ENCODE data around the genes ACTRT2 and PRDM16.

- RRBS = no CpG with 5 or more reads among the region's 16 CpGs
Measured at GRCh38 chr1:2583262-2584148, 3.1 kb upstream of the PRXL2B start.

DNA sequence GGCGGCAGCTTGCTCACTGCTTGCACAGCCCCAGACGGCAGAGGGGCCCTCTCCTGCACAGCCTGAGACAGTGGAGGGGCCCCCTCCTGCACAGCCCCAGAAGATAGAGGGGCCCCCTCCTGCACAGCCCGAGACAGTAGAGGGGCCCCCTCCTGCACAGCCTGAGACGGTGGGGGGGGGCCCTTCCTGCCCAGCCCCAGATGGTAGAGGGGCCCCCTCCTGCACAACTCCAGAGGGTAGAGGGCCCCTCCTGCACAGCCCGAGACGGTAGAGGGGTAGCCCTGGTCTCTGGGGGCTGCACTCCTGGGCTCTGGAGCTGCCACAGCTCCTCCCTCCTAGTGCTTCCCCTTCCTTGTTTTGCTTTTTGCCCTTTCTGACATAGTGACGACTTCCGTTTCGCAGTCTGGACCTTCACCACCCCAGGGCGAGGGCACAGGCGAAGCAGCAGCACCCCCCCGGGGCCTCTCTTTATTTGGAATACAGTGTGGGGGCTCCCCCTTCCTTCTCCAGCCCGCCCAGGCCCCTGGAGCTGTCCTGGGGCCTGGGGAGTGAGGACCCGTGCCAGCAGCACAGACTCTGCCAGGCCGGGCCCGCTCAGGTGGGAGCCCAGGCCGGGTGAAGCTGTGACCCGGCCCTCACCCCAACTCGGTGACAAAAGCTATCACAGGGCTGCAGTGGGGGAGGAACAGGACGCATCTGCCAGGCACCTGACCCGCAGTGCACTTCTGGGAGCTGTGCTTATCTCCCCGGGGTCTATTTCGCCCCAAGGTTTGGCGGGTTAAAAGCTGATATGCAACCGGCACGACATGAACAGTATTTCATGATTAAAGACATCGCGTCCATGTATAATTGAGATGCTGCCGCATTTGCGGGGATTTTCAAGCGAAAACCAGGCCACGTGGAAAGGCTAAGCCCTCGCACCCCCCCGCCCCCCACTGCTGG lies 1.1 kb upstream of the PRXL2B start:
- RRBS = 0% methylated on average over 2 of the region's 34 CpGs

DNA sequence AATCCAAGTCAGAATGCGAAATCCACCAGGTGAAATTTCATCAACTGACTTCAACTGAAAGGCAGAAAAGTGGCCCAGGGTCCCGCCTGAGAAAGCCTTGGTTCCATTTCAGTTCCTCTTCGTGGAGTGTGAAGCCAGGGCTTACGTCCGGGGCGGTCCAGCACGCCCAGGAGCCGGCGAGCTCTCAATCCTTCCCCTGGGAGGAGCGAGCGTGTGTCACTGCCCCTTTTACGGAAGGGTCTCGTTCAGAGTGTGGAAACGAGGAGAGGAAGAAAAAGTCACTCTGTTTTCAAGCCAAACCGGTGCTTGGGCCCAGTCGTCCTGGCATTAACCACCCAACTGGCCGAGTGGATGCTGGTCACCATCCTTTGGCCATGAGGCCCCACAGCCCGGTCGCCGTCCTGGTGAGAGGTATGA lies 93.9 kb upstream of the ACTRT2 start:
- RRBS = 46% methylated on average over 3 of the region's 20 CpGs

- RRBS = 55% methylated on average over 4 of the region's 19 CpGs
Measured at GRCh38 chr1:3021186-3021950, at the start of gene ACTRT2. Gene ACTRT2, plus strand, starts transcription at chr1:3021467.

GRCh38 chr1:3068219-3069320 lies at the start of gene PRDM16:
Gene PRDM16, plus strand, starts transcription at chr1:3069203.
- RRBS = 5% methylated on average over 24 of the region's 127 CpGs

GRCh38 chr1:3069951-3070794 lies 1.2 kb downstream of the PRDM16 start:
- RRBS = 12% methylated on average over 71 of the region's 124 CpGs

- RRBS = 40% methylated on average over 29 of the region's 60 CpGs
Measured at GRCh38 chr1:3070795-3071265, 1.8 kb downstream of the PRDM16 start.

- RRBS = no CpG with 5 or more reads among the region's 56 CpGs
Measured at GRCh38 chr1:3113636-3114508, 44.9 kb downstream of the PRDM16 start.

- RRBS = 85% methylated on average over 4 of the region's 30 CpGs
Measured at GRCh38 chr1:3275391-3276107, 178.9 kb upstream of the ARHGEF16 start.

DNA sequence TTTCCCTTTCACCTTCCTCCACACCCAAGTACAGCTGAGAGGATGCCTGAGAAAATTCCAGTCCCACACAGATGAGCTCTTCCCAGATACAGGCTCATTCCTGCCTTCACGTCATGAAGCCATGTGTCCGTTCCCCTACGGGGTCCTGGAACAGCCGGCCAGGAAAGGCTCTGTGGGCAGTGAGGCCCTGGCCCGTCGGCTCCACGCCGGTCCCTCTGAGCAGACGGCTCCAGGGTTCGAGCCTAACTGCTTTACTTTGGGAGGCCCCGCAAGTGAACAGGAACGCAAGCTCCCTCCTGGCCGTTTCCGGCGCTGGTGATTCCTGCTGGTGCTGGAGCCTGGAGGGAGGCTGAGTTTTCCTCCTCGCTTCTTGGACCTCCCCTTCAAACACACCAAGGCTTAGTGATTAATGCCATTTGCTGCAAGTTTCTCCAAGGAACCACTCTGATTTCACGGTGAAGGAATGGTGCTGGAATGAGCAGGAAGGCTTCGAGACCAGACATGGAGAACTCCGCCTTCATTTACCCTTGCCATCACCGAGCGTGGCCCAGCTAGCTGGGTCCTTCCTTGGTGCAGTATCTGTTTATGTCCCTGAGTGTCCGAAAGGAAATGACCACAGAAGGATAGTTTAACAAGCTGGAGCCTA lies 57.0 kb upstream of the ARHGEF16 start:
- RRBS = 48% methylated on average over 5 of the region's 22 CpGs

GRCh38 chr1:3431944-3432269 lies 22.6 kb upstream of the ARHGEF16 start:
- RRBS = 73% methylated on average over 1 of the region's 12 CpGs

DNA sequence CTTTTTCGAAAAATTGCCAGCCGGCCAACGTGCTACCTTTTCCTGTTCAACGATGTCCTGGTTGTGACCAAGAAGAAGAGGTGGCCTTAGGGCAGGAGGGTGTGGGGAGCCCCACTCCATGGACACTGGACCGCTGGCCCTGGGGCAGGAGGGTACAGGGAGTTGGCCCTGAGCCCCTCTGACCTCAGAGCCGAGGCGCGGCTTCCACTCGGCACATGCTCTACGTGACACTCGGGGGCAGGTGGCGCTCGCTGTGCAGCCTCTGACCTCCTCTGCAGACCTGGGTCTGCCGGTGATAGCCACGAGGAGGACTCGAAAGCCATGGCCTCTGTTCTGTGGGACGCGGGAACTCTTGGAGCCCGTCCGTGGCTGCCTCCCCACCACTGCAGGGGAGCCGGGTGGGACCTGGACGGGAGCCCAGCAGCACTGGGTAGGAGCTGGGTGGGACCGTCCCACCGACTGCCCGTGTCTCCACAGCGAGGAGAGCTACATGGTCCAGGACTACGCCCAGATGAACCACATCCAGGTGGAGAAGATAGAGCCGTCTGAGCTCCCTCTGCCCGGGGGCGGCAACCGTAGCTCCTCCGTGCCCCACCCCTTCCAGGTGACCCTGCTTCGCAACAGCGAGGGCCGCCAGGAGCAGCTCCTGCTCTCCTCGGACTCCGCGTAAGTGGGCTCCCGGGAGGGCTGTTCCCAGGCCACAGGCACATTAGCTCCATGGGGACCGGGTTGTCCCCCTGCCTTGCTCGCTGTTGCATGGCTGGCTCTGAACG lies 23.7 kb downstream of the ARHGEF16 start:
- RRBS = 40% methylated on average over 2 of the region's 42 CpGs

DNA sequence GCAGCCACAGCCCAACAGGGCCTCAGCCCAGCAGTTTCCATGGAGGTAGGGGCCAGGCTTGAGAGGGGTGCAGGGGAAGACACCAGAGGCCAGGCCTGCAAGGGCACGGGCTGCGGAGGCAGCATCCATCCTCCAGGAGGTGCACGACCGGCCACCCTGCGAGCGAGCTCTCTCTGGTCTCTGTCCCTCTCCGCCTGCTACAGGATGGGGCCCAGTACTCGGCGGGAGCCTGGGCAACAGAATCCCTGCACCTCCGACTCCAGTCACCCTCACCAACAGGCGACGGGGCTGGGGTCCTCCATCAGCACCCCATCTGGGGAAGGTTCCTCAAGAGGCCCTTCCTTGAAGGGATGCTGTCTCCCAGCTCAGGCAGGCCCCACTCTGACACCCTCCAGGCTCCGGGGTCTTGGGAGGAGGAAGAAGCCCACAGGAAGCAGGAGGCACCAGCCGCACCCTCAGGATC lies 77.8 kb downstream of the MEGF6 start:
- RRBS = no CpG with 5 or more reads among the region's 14 CpGs

DNA sequence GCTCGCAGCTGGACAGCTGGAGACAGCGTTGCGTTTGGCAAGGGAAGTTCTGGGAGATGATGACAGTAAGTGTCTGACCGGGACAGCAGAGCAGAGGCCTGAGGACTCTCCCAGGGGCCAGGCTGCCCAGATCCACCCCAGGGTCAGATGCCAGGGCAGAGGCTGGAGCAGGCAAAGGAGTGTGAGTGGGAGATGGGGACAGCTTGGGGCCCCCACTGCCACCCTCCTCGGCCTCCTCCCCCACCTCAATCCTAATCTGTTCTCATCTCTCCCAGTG lies 65.4 kb downstream of the MEGF6 start:
- RRBS = no CpG with 5 or more reads among the region's 5 CpGs

- RRBS = no CpG with 5 or more reads among the region's 9 CpGs
Measured at GRCh38 chr1:3561904-3562241, 49.4 kb downstream of the MEGF6 start.

DNA sequence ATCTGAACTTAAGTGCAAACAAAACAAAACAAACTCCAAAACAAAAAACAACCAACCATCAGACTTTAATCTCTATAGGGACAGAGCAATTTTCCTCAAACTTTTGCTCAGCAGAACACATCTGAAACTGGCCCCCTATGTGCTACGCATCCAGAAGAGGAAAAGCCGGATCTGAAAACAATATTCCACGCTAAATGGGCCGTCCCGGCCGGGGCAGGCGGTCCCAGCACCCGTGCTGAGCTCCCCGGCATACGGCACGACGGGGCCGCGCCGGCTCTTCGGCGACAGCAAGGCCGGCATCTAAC lies 623 bp downstream of the CEP104 start:
- RRBS = 0% methylated on average over 2 of the region's 18 CpGs

DNA sequence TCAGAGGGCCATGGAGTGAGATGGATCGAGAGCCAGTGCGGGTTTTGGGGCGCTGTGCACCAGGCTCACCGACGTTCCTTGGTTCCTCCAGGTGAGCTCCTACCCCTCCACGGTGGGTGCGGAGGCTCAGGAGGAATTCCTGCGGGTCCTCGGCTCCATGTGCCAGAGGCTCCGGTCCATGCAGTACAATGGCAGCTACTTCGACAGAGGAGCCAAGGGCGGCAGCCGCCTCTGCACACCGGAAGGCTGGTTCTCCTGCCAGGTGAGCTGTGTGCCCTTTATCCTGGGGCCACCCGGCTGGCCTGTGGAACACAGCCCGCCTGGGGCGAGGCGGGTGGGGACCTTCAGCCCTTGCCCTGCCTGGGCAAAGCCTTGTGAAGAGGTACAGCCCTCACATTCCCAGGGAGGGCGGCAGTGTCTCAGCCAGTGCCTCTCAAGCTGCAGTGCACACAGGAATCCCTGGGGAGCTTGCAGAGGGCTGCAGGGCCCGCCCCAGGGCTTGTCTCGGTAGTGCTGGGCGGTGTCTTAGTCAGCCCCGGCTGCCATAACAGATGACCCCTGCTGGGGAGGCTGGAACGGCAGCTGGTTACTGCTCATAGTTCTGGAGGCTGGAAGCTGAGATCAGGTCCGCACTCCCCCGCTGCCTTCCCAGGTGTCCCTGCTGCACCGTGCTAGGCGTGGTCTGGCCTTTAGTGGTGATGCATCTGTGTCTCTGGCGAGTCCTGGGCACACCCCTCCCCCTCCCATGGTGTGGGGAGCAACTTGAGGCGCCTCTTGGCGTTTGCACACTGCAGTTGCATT lies 12.4 kb downstream of the DFFB start:
- RRBS = 94% methylated on average over 4 of the region's 31 CpGs

DNA sequence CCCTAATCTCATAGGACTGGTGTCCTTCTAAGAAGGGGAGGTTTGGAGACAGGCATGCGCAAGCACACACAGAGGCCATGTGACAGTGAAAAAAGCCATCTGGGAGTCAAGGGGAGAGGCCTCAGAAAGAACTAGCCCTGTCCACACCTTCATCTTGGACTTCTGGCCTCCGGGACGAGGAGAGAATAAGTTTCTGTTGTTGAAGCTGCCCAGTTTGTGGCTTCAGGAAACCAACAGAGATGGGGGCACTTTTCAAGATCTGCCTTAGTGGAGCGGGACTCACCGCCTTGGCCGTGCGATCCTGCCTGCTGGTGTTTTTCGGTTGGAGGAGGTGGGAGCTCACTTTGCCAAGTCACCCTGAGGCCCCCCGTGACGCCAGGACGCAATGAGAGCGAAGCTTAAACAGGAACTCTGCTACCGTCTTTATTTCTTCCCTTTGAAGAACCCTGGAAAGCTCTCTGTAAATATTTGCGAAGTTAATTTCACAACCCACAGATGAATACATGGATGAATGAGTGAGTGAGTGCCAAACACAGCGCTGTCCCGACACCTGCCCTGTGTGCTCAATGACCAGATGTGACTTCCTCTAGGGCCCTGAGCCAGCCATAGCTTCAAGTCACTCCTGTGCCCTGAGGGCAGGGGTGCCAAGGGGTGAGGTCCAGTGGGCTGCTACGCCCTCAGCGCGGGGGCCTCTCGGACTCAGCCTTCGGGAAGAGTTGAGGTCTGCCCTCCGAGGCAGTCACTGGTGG lies 42.6 kb upstream of the C1orf174 start:
- RRBS = no CpG with 5 or more reads among the region's 22 CpGs

DNA sequence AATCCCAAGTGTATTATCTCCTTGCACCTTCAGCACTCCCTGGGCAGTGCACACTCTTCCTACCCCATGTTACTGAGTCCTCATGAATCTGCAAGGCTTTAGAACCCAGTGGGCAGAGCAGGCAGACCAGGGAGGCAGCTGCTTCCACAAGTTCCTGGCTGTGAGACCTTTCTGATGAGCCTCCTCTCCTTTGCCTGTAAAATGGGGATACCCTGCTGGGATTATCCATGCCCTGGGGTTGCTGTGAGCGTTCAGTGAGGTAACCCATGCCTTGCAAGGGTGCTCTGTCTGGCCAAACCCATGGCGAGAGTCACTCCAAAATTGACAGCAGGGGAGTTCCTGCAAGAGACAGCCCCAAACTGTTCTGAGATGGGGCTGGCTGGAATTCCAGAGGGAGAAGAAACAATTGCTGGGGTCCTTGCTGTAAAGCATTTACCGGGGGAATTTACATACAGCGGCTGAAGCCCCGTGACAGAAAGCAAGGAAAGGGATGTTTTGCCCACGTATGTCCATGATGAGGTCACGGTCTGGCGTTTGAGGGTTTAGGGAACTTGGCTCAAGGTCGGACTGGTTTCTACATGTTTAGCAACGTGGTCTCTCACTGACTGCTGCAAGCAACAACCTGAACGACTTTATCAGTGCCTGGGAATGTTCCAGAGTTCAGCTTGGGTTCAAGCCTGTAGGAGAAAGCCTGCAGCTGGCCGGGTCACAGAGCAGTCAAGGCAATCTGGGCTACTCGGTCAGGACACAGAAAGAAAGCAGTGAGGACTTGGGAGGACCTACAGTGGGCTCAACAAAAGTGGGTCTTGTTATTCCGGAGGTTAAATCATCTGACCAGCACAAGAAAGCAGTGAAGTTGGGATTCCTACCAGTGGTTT lies 323.1 kb downstream of the AJAP1 start:
- RRBS = no CpG with 5 or more reads among the region's 14 CpGs

DNA sequence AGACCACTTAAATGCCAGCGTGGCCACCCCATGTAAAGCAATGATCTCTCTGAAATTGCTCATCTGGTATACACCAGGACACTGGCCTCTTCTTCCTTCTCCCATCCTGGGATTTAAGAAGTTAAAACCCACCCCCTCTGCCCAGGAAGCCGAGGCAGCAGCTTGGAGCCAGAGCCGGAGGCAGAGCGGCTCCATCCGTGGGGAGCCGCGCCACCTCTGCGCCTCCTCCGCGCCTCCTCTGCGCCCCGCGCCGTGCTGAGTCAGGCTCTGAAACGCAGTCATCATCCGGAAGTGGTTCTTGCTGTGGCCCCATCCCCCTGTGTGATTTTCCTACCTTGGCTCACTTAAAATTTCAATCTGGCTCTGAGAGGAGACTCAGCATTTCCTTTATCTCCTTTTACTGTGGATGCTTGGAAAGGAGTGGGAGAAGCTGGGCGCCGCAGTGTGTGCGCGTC lies 15.1 kb upstream of the NPHP4 start:
- RRBS = no CpG with 5 or more reads among the region's 20 CpGs